SK-MEL-5 (cell line): ENCODE data around the gene BRDT.

DNA sequence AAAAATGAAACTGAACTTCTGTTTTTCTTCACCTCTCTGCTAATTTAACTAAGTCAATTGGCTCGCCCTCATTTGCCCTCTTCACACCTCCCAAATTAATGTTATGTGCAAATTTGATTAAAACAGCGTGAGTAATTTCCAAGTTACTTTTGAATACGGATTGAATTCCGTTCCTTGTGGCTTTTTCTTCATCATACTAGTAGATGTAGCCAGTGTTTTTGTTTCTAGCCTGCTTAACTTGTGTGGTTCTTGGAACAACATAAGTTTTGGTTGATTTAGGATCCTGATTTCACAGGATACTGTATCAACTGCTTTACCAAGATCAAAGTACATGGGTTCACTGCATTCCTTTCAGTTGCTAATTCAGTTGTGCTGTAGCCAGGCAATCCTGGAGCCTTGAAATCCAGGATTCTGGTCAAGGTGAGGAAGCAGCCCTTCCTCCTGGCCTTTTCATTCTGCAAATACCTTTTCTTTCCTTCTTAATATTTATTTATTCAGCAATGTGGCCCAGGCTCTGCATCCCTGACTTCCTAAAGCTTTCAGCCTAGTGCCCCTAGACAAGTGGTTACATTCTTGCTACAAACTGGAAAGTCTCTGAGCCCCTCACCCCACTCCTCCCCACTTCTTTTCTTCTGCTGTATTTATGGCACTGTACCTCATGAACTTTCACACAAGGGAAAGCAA is 16.1 kb downstream of the LRRC8D start:
RAMPAGE:
- cytosol, long total RNA: no peak
- long total RNA: no peak
- nucleus, long total RNA: no peak

RAMPAGE:
- cytosol, long total RNA: no peak
- long total RNA: no peak
- nucleus, long total RNA: no peak
Observed at GRCh38 chr1:90976159-90976714, 45.6 kb downstream of the ZNF644 start.

DNA sequence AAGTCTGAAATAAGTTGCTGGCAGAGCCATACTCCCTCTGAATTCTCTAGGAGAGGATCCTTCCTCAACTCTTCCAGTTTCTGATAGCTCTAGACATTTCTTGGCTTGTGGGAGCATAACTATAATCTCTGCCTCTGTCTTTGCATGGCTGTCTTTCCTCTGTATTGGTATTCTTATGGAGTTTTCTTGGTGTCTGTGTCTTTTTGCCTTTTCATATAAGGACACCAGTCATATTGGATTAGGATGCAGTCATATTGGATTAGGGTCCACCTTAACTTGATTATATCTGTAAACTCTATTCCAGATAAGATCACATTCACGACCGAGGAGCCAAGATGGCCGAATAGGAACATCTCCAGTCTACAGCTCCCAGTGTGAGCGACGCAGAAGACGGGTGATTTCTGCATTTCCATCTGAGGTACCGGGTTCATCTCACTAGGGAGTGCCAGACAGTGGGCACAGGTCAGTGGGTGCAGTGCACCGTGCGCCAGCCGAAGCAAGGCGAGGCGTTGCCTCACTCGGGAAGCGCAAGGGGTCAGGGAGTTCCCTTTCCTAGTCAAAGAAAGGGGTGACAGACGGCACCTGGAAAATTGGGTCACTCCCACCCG is 118.2 kb downstream of the HFM1 start:
RAMPAGE:
- cytosol, long total RNA: no peak
- long total RNA: no peak
- nucleus, long total RNA: no peak

DNA sequence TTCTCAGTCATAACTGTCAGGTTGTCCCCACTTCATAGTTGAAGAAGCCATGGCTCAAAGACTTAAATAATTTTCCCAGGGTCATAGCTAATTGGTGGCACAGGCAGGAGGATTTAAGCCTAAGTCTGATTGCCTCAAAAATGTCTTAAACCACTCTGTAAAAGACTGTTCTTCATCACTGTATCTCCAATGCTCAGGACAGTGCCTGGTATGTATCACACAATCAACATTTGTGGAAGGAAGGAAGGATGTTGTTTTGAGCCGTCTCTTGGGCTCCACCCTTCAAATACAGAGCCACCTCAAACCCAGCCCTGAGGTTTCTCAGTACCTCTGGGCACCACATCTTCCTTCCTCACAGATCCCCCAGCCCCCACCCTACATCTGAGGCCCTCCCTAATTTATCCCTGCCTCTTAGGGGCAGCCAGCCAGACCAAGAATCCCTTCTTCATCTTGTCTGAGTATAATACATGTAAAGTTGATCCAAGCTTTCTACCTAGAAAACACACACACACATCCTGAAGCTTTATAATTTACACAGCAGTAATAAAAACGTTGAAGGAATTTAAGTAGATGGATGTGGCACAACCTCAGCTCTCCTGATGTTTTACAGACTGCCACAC is 48.4 kb downstream of the CDC7 start:
RAMPAGE:
- cytosol, long total RNA: no peak
- long total RNA: no peak
- nucleus, long total RNA: no peak

DNA sequence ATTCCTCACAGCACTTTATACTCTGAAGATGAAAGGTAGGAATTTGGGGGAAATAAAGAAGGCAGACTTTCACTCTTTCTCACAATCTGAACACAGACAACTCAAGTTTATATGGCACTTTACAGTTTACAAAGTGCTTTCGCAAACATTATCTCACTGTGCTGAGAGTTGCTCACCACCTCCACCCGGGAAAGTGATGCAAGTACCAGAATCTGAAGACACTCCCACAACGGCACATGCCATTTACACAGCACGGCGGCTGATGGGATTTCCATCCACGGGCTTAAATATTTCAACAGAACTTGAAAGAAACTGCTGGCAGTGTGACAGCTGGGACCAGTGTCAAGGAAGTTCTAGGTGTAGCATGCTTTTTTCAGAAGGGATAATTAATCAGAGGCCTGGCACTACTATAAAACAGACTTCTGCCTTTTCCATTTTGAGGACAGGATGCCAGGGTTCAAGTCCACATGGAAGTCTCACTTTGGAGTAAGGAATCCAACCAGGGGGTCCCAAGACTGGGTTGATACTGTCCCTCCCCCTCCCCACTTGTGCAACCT is 155.1 kb downstream of the TGFBR3 start:
RAMPAGE:
- cytosol, long total RNA: no peak
- long total RNA: no peak
- nucleus, long total RNA: no peak

GRCh38 chr1:91760898-91761933 is 124.7 kb downstream of the TGFBR3 start:
RAMPAGE:
- cytosol, long total RNA: no peak
- long total RNA: no peak
- nucleus, long total RNA: no peak

GRCh38 chr1:91805299-91805836 is 80.6 kb downstream of the TGFBR3 start:
RAMPAGE:
- cytosol, long total RNA: no peak
- long total RNA: no peak
- nucleus, long total RNA: no peak

DNA sequence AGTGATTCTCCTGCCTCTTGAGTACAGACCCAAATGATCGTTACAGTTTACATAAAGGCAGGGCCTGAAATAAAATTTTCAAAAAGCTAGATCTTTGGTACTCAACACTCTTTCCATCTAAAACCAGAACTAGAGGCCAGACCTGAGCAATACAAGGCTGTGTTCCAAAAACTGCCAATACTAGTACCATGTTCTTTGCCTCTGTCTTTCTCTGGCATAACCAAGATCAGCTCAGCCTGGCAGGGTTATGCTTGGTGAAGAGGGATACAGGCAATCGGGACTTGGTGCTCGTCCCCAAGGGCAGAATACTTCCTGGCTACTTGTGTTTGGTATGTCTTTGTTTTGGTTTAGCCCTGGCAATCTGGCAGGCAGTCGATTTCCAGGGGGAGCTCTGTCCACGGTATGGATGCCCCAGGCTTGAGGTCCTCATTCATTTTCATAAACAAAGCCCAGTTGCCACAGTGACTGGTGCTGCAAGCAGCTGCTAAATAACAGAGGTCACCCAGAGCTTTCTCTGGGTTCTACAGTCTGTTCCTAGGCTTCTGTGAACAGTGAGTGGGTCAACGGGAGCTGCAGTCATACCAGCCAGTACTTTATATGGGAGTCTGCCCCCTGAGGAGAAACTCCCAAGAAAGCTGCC is 55.8 kb downstream of the TGFBR3 start:
RAMPAGE:
- cytosol, long total RNA: no peak
- long total RNA: no peak
- nucleus, long total RNA: no peak

GRCh38 chr1:91849131-91849722 is 36.7 kb downstream of the TGFBR3 start:
RAMPAGE:
- cytosol, long total RNA: no peak
- long total RNA: no peak
- nucleus, long total RNA: no peak

RAMPAGE:
- cytosol, long total RNA: no peak
- long total RNA: no peak
- nucleus, long total RNA: no peak
Observed at GRCh38 chr1:91948943-91949753, at the start of gene BRDT. Gene BRDT, plus strand, starts transcription at chr1:91949401.

GRCh38 chr1:92362497-92363475 is 63.9 kb downstream of the RPAP2 start:
RAMPAGE:
- cytosol, long total RNA: no peak
- long total RNA: no peak
- nucleus, long total RNA: no peak

RAMPAGE:
- cytosol, long total RNA: no peak
- long total RNA: no peak
- nucleus, long total RNA: no peak
Observed at GRCh38 chr1:92459610-92460266, 27.0 kb downstream of the GFI1 start.

DNA sequence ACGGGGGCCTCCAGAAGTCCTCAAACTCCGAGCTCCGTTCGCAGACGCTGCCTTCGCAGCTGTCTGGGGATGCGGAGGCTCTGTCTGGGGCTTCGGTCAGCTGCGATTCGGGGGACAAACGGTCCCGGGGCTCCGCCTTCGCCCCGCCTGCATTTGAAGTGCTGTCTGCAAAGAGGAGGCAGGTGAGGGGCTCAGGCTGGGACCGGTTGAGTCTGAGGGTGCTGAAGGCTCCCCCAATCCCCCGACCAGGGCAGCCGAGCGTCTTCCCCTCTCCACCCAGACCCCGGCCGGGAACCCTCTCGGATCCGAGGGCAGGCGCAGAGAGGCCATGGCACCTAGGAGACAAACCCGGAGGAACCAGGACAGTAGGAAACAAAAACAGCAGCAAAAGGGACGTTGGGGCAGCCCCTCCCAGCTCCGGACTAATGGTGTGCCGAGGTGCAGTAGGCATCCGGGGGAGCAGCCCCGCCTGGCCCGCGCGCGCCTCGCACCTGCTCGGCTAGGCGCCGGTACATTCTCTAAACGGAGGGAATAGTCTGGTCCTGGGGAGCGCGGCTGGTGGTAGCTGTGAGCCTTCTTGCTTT is 3.8 kb downstream of the GFI1 start:
RAMPAGE:
- cytosol, long total RNA: no peak
- long total RNA: no peak
- nucleus, long total RNA: no peak

DNA sequence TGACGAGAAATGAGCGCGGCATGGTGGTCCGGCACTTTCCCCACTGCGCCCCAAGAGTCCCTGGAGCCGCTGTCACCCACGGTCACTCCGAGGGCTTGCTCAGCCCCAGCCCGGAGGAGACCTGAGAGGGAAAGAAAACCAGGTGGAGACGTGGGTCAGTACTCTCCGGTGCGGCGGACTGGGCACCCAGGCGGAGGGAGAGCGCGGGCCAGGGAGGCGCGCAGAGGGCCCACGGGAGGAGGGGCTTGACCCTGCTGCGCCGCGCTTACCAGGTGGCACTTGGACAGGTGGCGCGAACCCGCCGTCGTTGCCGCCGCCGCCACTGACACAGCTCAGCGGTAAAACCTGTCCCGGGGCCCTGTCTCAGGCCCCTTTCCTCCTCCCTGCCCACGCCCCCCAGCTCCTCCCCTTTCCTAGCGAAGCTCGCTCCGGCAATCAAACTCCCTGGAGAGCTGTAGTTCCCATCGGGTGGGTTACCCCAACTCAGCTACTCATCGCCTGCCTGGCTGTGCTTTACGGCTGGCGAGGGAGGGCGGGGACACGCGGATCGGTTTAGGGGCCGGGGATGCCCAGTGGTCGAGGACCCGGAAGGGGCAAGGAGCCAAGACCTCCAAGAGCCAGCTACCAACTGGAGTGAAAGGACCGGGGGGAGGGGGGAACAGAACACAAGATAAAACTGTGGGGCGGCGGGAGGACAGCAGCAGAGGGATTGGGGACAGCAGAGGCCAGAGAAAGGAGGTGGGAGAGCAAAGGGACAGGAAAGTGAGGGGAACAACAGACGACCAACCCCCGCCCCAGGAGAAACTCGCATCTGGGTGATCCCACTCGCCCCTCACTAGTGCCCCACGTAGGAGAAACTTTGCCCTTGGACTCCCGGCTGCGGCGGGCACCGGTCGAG is 3.0 kb downstream of the GFI1 start:
RAMPAGE:
- cytosol, long total RNA: no peak
- long total RNA: no peak
- nucleus, long total RNA: no peak

GRCh38 chr1:92542089-92542691 is 55.5 kb upstream of the GFI1 start:
RAMPAGE:
- cytosol, long total RNA: no peak
- long total RNA: no peak
- nucleus, long total RNA: no peak

GRCh38 chr1:92625754-92626080 is 139.0 kb upstream of the GFI1 start:
RAMPAGE:
- cytosol, long total RNA: no peak
- long total RNA: no peak
- nucleus, long total RNA: no peak

GRCh38 chr1:92672225-92672851 is 112.6 kb downstream of the EVI5 start:
RAMPAGE:
- cytosol, long total RNA: no peak
- long total RNA: no peak
- nucleus, long total RNA: no peak

RAMPAGE:
- cytosol, long total RNA: no peak
- long total RNA: no peak
- nucleus, long total RNA: no peak
Observed at GRCh38 chr1:92745061-92745359, 39.9 kb downstream of the EVI5 start.

DNA sequence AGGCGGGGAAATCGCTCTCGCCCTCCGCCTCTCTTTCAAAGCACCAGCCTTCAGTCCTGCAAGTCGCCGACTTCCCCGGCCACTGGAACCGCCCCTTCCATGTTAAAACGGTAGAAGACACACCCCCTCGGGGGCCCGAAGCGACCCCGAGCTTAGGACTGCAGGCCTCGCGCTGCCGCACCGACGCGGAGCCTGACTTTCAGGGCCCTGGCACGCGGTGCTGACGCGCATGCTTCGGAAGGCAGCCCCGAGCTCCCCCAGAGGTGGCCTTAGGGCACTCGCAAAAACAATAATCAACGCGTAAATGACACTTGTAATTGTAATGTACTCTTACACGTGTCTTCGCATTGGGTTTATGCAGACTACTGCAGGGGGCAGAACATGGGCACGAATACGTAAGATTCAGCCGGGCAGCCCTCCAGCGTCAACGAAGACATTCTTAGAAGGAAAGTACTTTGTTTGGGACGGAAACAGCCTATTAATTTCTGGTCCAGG is 378 bp upstream of the EVI5 start:
RAMPAGE:
- cytosol, long total RNA: no peak
- long total RNA: no peak
- nucleus, long total RNA: no peak

DNA sequence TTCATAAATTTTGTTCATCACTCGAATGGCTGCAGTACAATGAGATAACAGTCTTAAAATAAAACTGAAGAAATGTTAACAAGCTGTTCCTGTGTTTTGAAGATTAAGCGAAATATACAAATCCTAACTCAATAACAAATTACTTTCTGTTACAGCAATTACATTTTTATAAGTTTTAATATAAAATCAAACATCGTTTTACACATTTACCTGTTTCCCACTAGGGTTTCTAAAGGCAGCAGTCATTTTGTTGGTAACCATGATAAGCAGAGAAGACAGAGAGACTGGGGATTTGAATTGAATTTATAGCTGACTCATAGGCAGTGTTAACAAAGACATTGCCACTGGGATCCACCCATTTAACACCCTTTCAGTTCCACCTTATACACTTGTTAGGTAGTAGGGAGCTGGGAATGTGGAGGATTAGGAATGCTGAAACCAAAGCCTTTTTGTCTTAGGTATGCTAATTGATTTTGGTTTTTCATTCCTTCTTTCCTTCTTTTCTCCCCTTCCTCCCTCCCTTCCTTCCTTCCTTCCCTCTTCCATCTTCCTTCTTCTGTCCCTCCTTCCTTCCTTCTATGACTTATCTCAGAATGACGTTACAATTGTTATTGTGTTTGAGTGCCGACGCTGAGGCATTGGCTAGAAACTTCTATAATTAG is 7.4 kb upstream of the EVI5 start:
RAMPAGE:
- cytosol, long total RNA: no peak
- long total RNA: no peak
- nucleus, long total RNA: no peak